ENCODE results near the gene GASK1B.

- PRO-cap = no peak
Measured at GRCh38 chr4:153655620-153656407, 28.3 kb upstream of the TLR2 start.

DNA sequence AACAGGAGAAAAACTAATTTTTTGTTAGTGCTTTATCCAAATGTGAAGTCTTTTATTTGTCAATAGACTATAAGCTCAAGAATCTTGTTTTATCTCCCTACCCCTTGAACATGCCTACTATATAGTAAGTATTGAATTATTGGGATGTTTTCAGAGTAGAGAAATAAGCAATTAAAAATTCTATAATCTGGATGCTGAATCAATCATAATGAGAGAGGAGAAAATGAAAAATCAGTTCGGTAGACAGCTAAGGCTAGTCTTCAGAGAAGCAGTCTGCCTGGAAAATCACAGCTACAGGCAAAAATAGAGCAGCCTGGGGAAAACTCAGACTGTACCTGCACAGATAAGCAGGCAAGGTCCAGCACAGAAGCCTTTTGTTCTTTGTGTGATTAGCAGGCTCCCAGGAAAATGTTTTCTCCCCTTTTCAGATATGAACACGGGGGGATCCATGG, 24.3 kb downstream of the TLR2 start:
- PRO-cap = no peak

DNA sequence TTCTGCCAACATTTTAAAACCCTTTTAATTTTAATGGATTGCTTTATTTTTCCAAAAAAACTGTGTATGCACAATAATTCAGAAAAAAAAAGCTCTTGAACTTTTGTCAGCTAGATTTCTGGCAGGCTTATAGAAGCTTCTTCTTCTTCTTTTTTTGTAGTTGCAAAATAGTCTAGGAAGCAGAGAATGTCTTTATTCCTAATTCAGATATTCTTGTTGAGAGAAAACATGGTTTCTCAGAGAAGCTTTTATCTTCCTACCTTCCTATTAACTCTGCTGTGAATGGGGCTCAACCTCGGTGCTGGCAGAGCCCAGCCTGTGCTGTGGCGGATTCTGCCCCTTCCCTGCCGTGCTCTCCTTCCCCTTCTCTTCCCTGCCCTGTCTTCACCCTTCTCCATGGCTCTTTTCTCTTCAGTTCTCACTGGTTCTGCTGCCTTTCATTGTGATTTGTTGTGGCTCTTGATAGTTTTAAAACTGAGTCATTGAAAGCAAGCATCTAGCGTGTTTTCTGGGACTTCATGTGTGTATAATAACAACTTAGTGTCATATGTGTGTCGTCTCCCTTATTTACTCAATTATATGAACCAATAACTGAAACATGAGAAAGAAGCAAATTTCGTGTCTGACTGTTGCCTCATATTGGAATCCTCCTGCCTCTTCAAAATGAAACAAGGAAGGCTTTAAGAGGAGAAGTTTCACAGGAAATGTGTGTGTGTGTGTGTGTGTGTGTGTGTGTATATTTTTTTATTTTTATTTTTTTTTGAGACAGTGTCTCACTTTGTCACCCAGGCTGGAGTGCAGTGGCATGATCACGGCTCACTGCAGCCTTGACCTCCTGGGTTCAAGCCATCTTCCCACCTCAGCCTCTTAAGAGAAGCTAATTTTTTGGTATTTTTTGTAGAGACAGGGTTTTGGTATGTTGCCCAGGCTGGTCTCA, 145.6 kb upstream of the SFRP2 start:
- PRO-cap = no peak

GRCh38 chr4:154010323-154010995, 221.6 kb upstream of the SFRP2 start:
- PRO-cap = no peak

- PRO-cap = no peak
Measured at GRCh38 chr4:154506978-154507577, 15.5 kb upstream of the DCHS2 start.

- PRO-cap = no peak
Measured at GRCh38 chr4:154605486-154606664, 6.6 kb downstream of the FGG start.

DNA sequence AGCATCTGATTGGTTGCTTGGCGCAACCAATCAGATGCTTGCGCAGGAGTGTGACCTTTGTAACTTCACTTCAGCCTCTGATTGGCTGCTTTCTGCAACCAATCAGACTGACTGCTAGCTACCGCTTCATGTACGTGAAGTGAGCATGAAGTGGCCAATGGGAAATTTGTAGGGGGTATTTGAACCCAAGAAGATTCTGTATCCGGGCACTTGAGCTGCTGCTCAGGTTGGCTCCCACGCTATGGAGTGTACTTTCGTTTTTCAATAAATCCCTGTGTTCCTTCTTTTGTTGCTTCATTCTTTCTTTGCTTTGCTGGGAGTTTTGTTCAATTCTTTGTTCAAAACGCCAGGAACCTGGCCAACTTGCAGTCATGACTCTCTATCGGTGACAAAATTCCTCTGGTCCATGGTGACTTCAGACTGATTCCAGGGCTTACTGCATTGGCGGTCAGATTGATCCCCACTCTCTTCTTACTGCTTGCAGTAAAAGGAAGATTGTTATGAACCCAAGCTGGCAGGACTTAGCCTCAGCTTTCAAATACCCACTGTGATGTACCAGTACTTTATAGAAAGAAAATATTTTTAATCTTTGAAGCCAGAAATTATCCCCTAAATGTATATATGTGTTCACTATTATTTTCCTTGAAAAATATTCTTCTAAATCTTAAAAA, 46.5 kb upstream of the FGG start:
- PRO-cap = no peak

DNA sequence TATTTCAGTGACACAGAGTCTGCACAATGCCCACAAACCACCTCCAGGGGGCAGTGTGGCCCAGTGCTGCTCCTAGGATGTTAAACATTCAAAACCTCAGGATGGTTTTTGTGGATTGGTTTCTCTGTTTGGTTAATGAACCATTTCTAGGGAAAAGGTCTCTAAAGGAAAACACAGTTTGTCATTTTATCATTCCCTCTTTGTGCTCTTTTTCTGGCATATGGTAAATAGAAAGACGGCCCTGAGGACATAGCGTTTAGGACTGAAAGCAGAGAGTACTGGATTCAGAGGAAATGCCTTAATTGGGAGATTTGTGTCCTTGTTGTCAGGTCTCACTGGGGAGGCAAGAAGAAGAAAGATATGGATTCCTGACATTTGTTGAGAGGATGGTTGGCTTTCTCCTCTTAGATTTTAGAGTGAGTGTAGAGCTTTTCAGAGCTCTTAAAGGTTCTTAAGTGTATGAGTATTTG, 65.7 kb upstream of the MAP9 start:
- PRO-cap = no peak

DNA sequence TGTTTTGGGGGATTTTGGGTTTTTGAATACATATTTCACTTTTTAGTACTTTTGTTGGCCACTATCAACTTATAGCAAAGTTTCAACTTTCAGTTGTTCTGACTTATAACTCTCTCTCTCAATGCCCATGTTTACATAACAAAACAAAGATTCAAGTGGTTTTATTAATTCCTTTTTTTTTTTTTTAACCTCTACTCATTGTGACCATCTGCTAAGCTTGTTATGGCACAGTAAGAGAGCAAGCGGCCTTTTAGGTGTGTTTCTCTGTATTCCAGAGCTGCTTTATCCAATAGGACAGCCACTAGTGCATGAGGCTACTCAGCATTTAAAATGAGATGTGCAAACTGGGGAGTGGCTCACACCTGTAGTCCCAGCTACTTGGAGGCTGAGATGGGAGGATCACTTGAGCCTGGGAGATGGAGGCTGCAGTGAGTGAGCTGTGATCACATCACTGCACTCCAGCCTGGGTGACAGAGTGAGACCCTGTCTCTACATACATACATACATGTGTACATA, 20.0 kb downstream of the GUCY1B1 start:
- PRO-cap = no peak

GRCh38 chr4:155908032-155909129, 4.9 kb downstream of the TDO2 start:
- PRO-cap = no peak

DNA sequence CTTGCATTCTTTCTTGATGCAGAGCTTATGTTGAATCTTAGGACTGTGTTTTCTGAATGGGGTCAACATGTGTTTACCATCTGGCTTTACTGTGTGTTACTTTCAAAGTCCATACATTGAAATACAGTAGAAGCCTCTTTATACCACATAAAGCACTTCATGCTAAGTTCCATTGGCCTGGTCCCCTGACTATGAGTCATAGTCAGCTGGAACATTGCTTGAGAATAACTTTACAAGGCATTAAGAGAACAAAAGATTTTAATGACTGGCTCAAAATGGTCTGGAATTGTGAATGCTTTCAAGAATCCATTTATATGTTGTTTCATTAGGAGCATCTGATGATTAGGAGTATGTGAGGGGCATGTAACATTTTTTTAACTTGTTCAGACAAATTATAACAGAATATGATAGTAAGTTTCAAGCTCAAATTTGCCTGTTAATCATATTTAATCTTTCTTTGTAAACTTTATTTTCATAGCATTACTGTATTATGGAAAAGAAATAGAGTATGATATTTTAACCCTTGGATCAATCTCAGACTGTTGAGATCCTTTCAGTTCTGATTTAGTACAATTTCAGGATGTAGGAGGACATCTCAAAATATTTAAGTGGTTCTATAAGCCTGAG, 152.4 kb downstream of the GASK1B start:
- PRO-cap = no peak

DNA sequence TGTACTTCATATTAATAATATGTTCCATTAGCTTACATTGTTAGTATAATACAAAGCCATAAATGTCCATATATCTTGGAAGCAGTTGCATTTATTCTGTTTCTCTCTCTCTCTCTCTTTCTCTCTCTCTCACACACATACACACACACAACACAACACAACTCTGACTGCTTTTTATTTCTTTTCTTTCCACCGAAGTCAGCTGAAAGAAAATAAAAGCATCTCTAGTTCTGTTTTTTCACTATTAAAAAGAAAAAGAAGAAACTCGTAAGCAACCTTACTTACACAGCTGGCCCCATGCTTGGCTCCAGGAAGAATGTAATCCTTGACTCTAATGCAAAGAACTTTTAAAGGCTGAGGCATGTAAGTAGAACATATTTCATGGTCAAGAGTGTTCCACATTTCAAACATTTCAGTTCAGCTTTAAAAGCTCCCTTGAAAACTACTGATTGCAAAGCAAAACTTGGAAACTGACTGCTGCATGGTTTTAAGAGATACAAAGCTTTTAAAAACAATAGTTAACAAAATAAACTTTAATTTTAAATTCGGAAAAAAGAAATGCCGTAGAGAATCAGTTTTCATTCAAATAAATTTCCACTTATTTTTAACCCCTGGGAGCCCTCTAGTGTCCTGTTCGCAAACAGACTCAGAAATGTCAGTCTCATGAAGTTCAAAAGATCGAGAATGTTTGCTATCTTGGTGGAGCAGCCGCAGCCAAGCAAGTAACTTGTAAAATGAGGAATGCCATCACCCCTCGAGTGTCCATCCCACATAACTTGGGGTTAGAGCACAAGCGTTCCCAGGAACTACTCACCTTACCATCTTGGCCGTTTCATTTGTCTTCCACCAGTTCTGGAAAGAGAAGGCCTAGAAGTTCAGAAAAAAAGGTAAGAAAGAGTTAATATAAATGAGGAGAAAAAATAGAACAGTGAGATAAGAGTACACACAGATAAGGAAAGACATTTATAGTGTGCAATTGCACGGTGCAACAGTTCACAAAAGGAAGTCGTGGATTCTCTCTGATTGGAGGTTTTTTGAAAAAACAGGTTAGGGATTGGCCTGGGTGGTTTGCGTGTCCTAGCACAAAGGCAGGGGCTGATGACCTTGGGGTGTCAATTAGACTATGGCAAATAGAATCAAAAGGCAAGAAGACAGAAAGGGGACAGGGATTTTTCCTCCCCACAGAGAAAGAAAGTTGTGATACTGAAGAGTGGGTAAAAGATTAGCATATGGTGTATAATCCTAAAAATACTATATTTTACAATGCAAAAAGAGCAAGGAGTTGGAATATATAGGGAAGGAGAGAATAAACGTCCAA, at the start of gene GASK1B:
TSS of gene GASK1B (minus strand) at position 972 of the 1,318 bp plus-strand sequence.
- PRO-cap = no peak

- PRO-cap = no peak
Measured at GRCh38 chr4:158722233-158722745, 907 bp downstream of the PPID start.

GRCh38 chr4:158808425-158808988, 39.7 kb downstream of the FNIP2 start:
- PRO-cap = no peak

- PRO-cap = no peak
Measured at GRCh38 chr4:158821200-158821683, 52.4 kb downstream of the FNIP2 start.

DNA sequence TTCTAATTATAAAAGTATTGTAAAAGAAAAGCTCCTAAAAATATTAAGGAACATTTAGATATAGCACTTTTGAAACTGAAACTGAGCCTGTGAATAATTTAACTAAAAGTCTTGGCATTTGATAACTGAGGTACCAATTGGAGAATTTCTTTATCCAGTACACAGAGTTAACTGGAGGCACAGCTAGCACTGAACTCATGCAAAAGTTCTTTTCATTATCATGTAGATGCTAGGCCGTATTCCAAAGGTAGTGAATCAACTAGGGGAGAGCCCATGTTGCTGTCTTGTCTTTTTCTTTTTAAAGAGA, 76.3 kb downstream of the FNIP2 start:
- PRO-cap = no peak

- PRO-cap = no peak
Measured at GRCh38 chr4:159265036-159266110, 162.5 kb downstream of the RAPGEF2 start.

DNA sequence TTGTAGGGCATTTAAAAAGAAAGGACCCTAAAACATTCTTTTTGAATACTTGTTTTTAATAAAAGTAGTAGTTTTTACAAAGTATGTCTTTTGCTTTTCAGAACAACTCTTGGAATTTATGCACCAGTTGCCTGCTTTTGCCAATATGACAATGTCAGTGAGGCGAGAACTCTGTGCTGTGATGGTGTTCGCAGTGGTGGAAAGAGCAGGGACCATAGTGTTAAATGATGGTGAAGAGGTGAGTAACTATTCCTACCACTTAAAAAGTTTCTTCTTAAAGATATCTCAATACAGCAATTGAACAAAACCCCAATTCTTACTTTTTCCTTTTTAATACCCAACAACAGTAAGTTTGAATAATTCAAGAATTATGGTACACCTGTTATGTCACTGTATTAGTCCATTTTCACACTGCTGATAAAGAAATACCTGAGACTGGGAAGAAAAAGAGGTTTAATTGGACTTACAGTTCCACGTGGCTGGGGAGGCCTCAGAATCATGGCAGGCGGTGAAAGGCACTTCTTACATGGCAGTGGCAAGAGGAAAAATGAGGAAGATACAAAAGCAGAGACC, 219.5 kb downstream of the RAPGEF2 start:
- PRO-cap = no peak

- PRO-cap = no peak
Measured at GRCh38 chr4:159323270-159323719, 220.4 kb downstream of the RAPGEF2 start.

GRCh38 chr4:159413521-159413886, 310.6 kb downstream of the RAPGEF2 start:
- PRO-cap = no peak